ENCODE measurements around a stretch of chr10.

DNA sequence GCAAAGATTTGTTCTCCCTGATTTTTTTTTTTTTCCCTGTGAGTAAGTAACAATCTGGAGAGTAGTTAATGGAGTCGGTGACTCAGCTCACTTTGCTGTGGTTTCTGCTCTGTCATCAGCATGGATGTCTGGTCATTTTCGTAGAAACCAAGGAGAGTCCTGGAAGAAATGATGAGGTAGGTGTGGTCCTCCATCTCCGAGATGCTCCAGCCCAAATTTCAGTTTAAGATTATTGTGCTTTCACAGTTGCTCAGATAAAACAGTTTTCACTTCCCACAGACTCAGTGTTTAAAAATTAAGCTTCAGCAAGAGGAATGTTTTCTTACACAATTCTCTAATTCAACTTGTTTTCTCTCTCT, 76.4 kb upstream of the PITRM1 start:
- PRO-cap, 2 experiments = no peak in any of the 2 experiments

GRCh38 chr10:3263717-3264950, 91.6 kb upstream of the PITRM1 start:
- PRO-cap, 2 experiments = no peak in any of the 2 experiments

GRCh38 chr10:3287807-3288410, 115.3 kb upstream of the PITRM1 start:
- PRO-cap, 2 experiments = no peak in any of the 2 experiments

GRCh38 chr10:3484222-3484560, 300.8 kb downstream of the KLF6 start:
- PRO-cap, 2 experiments = no peak in any of the 2 experiments

- PRO-cap, 2 experiments = no peak in any of the 2 experiments
These were observed 259.1 kb downstream of the KLF6 start for GRCh38 chr10:3525882-3526347.

DNA sequence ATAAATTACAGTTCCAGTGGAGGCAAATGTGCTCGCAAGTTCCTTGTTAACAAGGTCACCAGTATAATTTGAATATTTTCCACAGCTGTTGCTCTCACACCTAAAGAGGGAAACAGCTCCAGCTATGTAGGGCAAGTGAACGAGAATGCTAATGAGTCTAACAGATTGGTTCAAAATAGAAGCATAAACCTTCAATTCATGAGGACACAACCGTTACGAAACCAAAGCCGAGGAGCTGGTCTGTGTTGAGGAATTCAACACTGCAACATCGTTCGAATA, 161.3 kb downstream of the KLF6 start:
- PRO-cap, 2 experiments = peak in 2 of 2 experiments; most common plus-strand start position 219 of the sequence (in 1); most common minus-strand start position 153 of the sequence (in 1)

DNA sequence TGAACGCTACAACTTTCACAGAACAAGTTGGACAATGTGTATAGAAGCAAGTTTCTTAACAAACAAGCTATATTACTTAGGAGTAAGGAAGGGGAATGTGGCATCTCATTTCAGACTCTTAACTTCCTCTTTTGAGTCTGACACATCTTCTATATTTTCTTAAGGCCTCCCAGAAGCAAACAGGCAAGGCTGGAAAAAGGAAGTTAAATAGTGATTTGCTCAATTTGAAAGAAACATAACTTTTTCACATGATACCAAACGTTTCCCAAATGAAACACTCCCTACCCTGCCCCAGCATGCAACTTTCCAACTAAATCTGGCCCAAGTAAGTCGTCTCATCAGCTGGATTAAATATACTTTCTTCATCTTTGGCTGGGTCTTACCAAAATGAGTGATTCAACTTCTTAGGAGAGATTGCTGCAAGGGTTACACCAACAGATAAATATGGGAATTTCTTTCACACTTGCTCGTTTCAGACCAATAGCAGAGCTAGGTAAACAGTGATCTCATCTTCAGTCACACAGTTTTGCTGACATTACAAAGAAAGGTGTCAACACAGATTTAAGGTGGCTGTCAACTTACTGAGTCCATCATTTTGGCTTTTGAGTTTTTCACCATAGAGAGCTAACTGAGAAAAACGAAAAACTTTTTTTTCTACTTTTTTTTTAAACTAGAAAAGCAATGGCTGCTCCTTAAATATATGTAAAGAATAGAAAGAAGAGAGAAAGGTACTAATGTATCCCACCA, 66.4 kb upstream of the KLF6 start:
- PRO-cap, 2 experiments = no peak in any of the 2 experiments

- PRO-cap, 2 experiments = no peak in any of the 2 experiments
These were observed 122.5 kb upstream of the KLF6 start for GRCh38 chr10:3907438-3907994.

GRCh38 chr10:4196840-4197034, 411.7 kb upstream of the KLF6 start:
- PRO-cap, 2 experiments = no peak in any of the 2 experiments

DNA sequence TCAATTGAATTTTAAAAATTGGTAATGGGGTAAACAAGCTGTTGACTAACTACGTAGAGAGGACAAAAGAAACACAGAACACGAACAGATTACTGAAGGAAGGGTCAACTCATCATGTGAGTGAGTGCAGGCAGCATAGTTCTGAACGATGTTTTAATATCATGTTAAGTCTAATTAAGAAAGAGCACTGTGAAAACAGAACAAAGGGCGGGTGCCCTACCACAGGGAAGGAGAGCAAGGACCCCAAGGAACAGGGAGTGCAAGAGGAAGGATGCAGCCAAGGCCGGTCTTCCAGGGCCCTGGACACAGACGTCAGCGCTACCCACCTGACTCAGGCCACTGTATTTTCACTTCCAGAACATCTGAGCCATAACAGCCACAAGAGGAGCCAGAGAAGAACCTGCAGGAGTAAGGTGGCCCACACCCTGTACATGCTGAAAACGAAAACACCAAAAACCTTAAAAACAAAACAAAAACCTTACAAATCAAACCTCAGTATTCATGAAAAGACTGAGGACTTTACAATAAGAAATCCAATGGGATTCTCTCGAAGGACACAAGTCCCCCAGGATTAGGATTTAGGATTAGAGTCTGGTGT, 506.1 kb upstream of the AKR1E2 start:
- PRO-cap, 2 experiments = no peak in any of the 2 experiments

DNA sequence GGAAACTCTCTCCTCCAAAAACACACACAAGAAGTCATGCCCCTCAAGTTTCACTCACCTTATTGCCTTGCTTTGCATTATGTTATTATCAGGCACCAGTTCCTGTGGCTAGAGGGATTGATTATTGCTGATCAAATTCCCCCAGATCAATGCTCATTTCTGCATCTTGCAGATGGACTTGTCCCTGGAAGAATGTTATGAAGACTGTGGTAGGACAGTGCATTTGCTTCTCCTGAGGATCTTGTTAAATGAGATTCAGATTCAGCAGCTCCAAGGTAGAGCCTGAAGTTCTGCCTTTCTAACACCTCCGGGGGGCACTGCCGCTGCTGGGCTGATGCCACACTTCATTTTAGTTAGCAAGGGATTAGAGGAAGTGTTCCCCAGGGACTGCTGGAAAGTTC, 434.5 kb upstream of the AKR1E2 start:
- PRO-cap, 2 experiments = no peak in any of the 2 experiments

DNA sequence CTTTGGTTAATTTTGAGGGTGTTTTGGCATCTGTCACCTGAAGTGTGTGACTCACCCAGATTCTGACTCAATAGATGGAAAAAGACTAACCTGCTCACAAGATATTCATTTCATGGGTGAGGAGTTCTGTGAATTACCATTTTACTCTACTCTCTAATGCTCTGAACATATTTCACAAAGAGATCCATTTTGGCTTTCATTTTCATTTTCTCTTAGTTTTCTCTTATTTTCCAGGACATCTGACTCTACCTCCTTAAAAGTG, 174.3 kb upstream of the AKR1E2 start:
- PRO-cap, 2 experiments = no peak in any of the 2 experiments

- PRO-cap, 2 experiments = no peak in any of the 2 experiments
These were observed 62.1 kb upstream of the AKR1E2 start for GRCh38 chr10:4763935-4764309.

DNA sequence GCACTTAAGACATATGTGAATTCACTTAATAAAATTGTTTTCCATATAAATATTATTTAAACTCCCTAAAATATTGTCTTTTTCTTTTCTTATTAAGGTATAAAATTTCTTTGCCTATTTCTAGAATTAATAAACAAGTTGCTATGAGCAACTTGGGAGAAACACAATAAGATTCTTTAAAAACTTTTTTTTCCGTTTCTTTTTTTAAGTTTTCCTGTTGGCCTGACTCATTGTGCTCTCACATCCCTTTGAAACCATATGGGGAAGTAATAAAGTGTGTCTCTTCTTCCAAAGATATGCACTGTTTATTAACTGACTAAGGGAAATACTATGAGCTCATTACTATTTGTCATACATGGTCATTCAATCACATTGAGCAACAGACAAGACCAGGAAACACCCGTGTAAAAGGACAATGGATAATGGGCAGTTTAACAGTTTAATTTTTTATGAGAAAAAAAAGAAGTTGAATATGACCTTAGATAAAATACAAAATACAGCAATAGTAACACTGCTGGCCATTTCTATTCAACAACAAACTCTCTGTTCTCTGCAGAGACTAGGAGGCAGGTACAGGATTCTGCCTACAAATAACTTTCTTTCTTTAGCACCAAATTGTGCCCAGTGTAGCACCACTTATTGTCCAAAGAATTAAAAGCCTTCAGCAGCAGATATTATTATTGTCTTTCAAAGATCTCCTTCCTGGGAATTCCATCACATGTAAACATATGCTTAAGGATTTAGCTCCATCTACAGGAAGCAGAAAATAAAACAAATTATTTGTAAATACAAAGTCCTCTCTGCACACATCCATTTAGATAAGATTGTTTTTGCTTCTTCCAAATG, 55.2 kb upstream of the AKR1E2 start:
- PRO-cap, 2 experiments = no peak in any of the 2 experiments

- PRO-cap, 2 experiments = no peak in any of the 2 experiments
These were observed 22.4 kb downstream of the AKR1E2 start for GRCh38 chr10:4848356-4848928.

- PRO-cap, 2 experiments = no peak in any of the 2 experiments
These were observed 60.7 kb upstream of the AKR1C1 start for GRCh38 chr10:4902372-4903147.

DNA sequence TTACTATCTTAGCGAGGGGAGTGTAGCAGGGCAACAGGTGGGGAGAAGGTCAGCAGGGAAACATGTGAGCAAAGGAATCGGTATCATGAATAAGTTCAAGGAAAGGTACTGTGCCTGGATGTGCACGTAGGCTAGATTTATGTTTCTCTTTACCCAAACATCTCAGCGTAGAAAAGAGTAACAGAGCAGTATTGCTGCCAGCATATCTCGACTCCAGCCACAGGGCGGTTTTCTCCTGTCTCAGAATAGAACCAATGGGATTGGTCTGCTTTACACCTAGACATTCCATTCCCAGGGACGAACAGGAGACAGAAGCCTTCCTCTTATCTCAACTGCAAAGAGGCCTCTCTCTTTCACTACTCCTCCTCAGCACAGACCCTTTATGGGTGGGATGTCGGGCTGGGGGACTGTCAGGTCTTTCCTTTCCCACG, 60.1 kb upstream of the AKR1C1 start:
- PRO-cap, 2 experiments = no peak in any of the 2 experiments

GRCh38 chr10:4941397-4942149, 21.6 kb upstream of the AKR1C1 start:
- PRO-cap, 2 experiments = no peak in any of the 2 experiments

GRCh38 chr10:5002080-5002418, 1.6 kb downstream of the AKR1C2 start:
- PRO-cap, 2 experiments = no peak in any of the 2 experiments

GRCh38 chr10:5147417-5147704, 37.6 kb downstream of the AKR1C8 start:
- PRO-cap, 2 experiments = no peak in any of the 2 experiments